RPMI7951 (cell line): ENCODE results near the gene AVIL.

GRCh38 chr12:57104295-57104708 lies 6.9 kb downstream of the STAT6 start:
- RAMPAGE, long total RNA = no peak

- RAMPAGE, long total RNA = no peak
Measured at GRCh38 chr12:57148647-57149137, 20.4 kb downstream of the LRP1 start.

- RAMPAGE, long total RNA = no peak
Measured at GRCh38 chr12:57184188-57184587, 32.4 kb upstream of the NXPH4 start.

DNA sequence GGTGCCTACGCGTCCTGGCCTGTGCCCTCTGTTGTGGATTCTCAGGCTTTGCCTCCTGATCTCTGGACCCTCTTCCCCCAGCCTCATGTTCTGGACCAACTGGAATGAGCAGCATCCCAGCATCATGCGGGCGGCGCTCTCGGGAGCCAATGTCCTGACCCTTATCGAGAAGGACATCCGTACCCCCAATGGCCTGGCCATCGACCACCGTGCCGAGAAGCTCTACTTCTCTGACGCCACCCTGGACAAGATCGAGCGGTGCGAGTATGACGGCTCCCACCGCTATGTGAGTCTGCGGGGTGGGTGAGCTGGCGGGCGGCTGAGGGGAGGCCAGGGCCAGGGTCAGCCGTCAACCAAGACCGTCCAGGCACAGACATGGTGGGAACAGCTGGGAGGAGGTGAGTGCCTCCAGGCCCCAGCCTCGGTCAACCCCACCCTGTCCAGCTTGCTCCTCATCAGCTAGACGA lies 25.8 kb upstream of the NXPH4 start:
- RAMPAGE, long total RNA = no peak

GRCh38 chr12:57205986-57206256 lies 10.7 kb upstream of the NXPH4 start:
- RAMPAGE, long total RNA = no peak

DNA sequence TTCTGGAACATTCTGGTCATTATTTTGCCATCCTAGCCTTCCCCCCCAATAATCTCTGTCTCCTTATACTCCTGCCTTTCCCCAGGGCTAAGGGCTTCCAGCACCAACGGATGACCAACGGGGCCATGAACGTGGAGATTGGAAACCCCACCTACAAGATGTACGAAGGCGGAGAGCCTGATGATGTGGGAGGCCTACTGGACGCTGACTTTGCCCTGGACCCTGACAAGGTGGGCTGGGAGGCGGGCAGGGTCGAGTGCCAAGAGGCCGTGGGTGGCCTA lies 4.6 kb upstream of the NXPH4 start:
- RAMPAGE, long total RNA = no peak

DNA sequence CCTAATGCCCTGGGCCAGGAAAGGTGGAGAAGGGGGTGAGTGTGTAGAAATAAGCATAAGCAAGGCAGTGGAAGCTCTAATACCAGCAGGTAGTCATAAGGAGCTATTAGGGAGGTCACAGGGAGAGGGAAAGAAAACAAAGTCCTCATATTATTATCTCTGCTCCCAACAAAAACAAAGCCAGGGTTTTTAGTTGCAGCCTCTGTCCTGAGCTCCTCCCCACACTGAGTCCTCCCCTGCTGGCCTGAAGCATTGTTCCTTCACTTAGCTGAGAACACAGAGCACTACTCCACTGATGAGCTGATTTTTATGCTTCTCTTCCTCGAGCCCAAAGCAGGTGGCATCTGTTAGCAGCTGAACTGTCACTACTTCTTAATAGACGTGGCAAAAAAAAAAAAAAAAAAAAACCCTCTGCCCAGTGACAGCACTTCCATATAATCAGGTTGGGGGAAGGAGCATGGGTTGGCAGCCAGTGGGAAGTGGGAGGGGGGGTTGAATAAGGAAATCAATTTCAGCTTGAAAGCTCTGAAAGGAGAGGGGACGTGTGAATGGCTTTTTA lies 10.5 kb upstream of the STAC3 start:
- RAMPAGE, long total RNA = no peak

GRCh38 chr12:57341625-57342912 lies 88.8 kb downstream of the R3HDM2 start:
- RAMPAGE, long total RNA = no peak

DNA sequence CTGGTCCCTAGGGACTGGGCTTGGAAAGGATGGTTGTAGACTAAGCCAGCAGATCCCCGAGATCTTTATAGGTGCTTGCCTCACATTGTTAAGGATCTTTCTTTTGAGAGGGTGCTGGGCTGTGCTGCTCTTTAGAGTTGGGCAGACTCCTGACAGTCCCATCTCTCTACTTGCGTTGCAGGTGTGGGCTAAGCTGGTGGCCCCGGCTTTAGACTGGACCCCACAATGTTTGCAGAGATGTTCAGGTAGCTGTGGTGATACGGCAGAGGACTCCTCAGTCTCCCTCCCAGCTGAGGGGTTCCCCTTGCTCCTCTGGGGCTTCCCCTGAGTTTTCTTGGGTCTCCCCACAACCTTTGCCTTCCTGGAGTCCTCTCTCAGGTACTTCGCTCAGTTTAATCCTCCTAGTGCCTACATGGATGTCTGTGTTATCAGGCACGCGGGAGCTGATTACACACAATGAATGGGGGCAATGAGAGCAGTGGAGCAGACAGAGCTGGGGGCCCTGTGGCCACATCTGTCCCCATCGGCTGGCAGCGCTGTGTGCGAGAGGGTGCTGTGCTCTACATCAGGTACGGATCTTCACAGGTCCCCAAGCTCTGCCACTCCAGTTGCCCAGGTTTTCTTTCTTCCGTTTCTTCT lies 1.3 kb downstream of the MBD6 start:
- RAMPAGE, long total RNA = no peak

GRCh38 chr12:57536027-57536826 lies 10.8 kb downstream of the DCTN2 start:
- RAMPAGE, long total RNA = no peak

- RAMPAGE, long total RNA = no peak
Measured at GRCh38 chr12:57575916-57576452, 15.0 kb upstream of the PIP4K2C start.

- RAMPAGE, long total RNA = no peak
Measured at GRCh38 chr12:57616739-57617314, 5.6 kb downstream of the ARHGEF25 start.

- RAMPAGE, long total RNA = no peak
Measured at GRCh38 chr12:57737861-57738359, 632 bp downstream of the AGAP2 start.

DNA sequence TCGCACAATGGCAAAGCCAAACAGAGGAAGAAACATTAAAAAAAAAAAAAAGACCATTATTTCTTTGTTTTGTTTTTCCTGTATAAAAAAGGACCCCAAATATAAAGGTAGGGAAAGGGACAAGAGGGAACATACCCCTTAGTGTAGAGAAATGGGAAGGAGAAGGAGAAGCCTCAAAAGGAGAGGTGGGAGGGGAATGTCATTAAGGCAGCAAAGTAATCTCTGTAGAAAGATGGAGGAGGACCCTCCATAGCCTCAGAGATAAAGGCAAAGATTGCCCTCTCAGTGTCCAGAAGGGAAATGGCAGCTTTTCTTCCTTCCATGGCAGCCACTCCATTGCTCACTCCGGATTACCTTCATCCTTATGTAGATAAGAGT lies 3.3 kb downstream of the TSPAN31 start:
- RAMPAGE, long total RNA = no peak

DNA sequence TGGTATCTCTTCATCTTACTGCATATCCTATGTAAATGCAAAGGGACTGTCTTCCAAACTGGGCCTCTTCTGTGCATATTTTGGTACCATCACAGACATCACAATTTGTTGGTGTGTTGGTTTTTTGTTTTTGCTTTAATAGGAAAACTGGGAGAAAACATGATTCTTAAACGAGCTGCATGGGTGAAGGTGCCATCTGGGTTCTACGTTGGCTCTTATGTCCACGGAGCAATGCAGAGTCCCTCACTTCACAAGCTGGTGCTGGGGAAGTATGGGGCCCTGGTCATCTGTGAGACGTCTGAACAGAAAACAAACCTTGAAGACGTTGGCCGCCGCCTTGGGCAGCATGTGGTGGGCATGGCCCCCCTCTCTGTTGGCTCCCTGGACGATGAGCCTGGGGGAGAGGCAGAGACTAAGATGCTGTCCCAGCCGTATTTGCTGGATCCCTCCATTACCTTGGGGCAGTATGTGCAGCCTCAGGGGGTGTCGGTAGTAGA lies 13.5 kb downstream of the TSFM start:
- RAMPAGE, long total RNA = no peak

- RAMPAGE, long total RNA = no peak
Measured at GRCh38 chr12:57818176-57819339, at the start of gene AVIL. Gene AVIL, minus strand, starts transcription at chr12:57818734.

DNA sequence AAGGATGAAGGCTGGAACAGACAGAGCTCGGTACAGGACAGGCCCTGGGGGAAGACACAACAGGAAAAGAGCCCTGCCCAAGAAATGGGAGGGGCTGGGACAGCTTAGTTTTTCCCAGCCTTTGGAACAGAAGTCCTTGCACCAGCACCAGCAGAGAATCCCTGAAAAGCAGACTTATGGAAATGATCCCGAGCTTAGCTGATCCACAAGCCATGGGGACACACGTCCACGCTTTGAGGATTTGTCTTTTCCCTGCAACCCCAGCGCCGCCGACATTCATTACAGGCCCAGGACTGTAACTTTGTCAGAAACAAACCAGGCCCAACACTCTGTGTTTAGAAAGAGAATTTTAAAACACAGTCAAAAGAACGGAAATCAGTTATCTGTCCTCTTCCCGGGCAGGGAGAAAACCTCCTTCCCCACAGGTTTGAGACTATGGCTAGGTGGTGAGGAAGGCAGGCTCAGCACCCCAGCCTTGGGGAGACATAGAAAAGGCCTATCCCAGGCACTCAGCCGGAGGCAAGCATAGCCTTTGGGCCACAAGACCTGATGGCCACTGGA lies 4.0 kb upstream of the AVIL start:
- RAMPAGE, long total RNA = no peak

- RAMPAGE, long total RNA = no peak
Measured at GRCh38 chr12:57825920-57826285, 7.4 kb upstream of the AVIL start.

DNA sequence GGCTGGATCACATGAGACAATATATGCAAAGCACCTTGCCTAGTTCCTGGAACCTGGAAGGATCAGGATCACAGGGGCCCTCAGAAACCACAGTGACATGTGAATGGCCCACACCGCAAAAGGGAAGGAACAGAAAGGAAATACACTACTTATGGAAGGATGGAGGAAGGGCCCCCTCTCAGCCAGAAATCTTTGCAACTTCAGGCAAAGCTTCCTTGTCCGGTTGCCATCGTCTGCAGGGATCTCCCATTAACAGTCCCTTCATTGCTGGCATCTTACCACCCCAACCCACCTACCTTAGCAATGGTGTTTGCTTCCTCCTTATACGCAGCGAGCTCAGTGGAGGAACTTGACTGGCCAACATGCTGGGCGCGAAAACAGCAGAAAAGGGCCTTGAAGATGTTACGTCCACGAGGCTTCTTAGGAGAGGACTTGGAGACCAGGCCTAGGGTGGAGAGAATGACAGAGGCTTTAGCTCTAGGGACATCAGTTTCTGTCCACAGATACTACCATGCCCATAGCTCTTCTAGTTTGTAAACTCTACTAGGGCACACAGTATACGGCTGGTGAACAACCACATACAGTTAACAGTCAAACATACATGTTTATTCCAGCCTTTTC lies 10.7 kb upstream of the AVIL start:
- RAMPAGE, long total RNA = no peak

DNA sequence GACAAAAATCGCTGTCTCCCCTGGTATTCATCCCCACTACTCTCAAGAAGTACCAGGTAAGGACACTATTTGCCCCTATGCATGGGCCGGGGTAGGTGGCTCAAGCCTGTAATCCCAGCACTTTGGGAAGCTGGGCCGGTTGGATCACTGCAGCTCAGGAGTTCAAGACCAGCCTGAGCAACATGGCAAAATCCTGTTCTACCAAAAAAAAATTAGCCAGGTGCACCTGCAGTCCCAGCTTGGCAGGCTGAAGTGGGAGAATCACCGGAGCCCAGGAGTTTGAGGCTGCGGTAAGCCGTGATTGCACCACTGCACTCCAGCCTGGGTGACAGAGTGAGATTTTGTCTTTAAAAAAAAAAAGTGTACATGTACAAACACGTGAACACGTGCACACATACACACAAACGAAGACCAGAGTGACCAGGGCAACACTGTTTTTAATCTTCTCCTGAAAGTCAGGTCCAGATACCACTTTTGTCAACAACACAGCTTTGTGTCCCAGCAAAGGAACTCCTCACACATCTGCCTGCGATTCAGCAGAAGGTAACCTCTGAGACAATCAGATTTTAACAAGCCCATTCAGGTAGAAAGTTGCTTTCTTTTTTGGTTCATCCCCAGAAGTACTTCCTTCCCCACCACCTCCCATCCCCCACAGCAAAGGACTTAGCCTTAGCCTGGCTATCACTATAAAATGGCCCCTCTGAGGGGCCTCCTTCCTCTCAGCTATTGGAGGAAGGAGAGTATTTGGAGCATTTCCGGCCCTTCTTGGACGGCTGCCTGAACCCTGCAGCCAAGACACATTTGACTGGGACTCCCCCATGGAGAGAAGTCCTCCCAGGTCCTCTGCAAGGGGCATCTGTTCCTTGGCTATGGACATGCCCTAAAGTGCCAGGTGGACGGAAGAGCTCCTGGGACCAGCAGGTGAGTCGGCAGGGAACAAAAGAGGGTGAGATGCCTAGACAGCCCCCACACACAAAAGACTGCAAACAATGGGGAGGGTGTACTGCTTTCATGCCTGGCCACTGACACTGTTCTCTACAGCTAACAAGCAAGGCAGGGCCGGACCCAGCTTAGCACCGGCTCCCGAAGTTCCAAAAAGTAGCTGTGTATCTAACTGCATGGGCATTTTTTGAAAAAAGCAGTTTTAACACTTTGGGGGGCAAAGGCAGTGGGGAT lies 9.8 kb downstream of the CTDSP2 start:
- RAMPAGE, long total RNA = no peak